ENCODE measurements around the genes DEFB127, SLC52A3 and RAD21L1.

DNA sequence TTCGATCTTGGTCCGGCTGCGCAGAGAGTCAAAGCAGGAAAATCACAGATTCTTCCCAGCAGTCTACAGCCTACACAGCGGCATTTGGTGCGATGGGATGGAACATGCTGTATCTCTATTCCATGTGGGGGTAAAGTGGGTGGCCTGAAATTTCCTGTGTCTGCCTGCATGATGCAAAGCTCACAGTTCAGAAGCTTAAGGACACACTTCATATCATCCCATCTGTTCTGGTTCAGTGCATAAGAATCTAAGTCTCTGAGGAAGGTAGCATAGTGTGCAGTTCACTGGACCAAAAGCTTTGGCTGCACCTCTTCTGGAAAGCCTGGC is at the start of gene DEFB127:
Gene DEFB127, plus strand, starts transcription at position 238 of the 327 bp plus-strand sequence.
- PRO-cap: no peak
- RRBS, 2 experiments: no CpG with 5 or more reads among the region's 5 CpGs

DNA sequence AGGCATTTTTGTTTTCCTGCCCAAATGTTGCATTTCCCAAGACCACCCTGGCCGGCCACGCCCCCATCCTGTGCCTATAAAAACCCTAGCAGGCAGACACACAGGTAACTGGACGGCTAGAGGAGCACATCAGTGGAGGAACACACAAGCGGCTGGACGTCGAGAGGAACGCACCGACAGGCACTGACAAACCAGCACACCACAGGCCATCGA is 7.8 kb downstream of the ZCCHC3 start:
- PRO-cap: no peak
- RRBS, 2 experiments: no CpG with 5 or more reads among the region's 9 CpGs

DNA sequence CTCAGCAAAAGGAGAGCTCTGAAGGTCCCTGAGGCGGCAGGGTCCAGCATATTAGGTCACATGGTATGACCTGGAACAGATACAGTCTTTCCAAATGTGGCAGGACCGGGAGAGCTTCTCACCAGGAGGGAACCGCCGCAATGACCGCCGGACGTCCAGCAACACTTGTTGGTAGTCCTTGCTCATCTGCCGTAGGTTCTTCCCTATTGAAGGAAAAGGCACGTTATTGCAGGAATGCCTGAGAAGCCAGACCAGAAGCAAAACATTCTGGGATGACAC is 17.5 kb downstream of the TBC1D20 start:
- PRO-cap: no peak
- RRBS, 2 experiments: 89% methylated on average over 3 of the region's 9 CpGs; no CpG with 5 or more reads in 1 of the 2 experiments

DNA sequence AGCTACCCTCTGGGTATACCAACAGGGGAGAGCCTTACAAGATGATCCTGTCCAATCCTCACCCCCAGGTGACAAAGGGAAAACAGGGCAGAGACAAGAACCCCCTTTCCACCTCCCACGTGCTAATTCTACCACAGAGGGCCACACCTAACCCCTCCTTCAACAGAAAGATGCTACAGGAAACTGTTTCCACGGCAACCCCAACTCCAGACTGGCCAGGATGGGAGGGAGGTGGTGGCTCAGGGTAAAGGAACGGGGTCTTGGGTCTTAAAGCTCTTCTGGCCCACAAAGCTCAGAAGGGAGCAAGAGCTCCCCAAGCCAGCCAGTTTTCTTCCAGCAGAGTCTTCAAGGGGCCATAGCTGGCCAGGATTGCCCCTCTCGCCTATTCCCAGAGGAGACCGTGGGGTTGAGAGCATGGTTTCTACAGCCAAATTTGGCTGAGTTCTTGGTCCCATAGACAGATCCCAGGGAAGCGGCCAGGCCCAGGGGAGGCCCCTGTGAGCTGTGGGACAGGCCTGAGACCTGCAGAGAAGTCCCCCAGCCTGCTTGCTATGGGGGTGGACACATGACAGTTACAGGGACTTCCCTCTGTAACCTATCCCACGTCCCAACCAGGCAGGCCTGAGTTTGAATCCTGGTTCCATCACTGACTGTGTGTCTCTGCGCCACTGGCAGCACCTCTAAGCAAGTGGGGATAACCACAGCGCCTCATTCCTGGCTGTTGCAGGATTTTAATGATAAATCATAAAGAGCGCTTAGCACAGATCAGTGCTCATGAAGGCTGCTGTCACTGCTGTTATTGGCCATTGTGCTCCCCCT is 2.7 kb downstream of the TCF15 start:
- PRO-cap: no peak
- RRBS, 2 experiments: no CpG with 5 or more reads among the region's 10 CpGs

DNA sequence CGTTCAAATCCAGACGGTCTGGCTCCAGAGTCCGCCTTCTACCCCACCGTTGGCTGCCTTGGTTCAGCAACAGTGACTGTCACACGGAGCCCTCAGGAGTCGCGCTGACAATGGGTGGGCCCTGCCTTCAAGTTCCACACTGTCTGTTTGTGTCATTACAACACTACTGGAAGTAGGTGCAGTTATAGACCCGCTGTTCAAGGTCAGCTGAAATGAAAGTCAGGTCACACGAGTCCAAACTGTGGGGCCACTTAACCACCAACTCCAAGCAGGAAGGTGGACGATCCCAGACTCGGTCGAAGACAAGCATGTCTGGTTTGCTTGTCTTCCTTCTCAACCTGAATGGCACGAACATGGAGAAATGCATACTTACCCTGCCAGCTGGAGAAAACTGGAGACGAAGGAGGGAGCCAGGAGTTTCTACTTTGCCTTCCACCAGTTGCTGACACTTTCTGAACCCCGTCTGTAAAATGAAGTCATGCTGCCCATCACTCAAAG is 907 bp upstream of the SRXN1 start:
- PRO-cap: no peak
- RRBS, 2 experiments: no CpG with 5 or more reads among the region's 15 CpGs

GRCh38 chr20:672823-673110 is 2.8 kb downstream of the SCRT2 start:
- PRO-cap: no peak
- RRBS, 2 experiments: no CpG with 5 or more reads among the region's 11 CpGs

GRCh38 chr20:768196-769097 is at the start of gene SLC52A3:
Gene SLC52A3 (minus strand): TSS chr20:768500.
- PRO-cap: no peak
- RRBS, 2 experiments: no CpG with 5 or more reads among the region's 18 CpGs

DNA sequence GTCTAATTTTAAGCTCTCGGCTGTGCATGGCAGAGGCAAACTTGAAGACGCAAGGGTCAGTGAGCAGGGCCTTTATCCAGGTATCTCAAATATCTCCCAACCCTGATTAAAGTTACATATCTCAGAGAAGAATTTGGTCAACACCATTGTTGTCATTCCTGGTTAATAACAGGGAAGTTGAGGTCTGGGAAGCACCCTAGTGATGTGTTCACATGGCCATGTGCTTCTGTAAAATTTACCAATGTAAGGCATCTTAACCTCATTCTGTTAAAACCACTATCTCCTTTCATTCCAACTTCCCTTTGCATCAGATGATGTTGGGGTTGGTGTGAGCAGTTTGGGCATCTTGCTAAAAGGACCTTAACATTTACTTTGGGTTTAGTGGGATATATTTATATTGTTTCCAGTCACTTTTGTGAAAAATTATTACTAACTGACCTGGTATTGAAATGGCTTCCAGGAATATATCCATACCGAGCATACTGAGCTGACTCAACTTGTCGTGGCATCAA is 3.9 kb upstream of the FAM110A start:
- PRO-cap: no peak
- RRBS, 2 experiments: no CpG with 5 or more reads among the region's 4 CpGs

DNA sequence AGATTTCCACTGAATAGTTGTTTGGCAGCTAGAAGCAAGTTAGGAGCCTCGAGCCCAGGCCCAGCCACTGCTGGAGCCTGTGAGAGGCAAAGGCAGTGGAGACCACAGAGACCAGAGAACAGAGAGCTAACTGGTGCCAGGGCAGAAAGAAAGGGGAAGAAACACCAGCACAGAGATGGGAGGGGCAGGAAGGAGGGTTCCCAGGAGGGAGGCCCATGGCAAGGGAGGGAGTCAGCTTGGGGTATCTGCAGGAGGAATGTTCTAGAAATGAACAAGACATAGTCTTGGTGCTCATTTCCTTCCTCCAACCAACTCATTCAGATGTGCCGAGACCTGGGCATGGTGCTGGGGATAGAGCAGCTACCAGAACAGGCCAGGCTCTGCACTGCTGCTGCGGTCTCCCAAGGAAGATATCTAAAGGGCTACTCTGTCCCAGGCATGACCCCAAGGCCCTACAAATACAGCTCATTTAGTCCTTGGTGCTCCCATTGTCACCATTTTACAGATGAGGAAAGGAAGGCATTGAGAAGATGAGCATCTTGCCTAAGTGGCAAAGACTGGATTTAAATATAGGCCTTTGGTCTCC is 10.6 kb downstream of the ANGPT4 start:
- PRO-cap: no peak
- RRBS, 2 experiments: no CpG with 5 or more reads among the region's 3 CpGs

- PRO-cap: no peak
- RRBS, 2 experiments: no CpG with 5 or more reads among the region's 5 CpGs
Observed at GRCh38 chr20:1165891-1166261, 18.9 kb downstream of the TMEM74B start.

DNA sequence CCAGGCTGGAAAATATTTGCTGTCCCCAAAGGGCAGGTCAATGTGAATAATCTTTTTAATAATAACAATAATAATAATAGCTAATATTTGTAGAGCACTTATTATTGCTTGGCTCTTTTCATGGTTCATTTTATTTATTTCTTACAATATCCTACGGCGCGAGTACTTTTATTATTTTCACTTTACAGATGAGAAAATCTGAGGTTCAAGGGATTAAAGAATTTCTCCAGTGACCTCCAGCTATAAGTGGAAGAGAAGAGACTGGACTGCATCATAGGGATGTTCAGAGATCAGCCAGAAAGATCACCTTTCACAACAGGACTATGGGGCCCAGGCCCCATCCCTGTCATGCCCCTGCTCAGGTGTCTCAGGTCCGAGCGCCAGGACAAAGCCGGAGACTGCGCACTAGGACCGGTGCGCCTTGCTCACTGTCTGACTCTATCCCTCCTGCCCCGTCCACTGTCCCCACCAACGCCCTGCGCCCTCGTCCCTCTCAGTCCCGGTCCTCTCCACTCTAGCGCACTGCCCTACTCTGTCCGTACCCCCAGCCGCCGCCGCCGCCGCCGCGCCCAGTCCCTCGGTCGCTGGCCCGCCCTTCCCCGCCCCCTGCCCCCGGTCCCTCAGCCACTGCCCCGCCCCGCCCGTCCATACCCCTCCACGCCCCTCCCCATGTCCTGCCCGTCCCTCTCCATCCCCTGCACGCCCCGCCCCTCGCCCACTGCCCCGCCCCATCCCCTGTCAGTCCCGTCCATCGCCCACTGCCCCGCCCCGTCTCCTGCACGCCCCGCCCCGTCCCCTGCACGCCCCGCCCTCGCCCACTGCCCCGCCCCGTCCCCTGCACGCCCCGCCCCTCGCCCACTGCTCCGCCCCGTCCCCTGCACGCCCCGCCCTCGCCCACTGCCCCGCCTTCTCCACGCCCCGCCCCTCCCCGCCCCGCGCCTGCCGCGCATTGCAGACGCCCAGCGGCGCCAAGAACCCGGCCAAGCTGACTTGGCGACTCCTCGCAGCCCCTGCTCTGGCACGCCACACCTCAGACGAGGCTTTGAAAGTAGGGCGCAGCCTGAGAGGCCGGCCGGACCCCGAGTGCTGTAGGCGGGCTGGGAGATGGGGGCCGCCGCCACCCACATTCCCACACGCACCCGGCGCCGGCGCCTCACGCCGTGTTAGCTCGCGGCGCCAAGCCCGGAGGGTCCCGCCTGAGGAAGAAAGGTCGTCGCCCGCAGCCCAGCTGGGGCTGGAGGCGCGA is at the start of gene RAD21L1:
Gene RAD21L1, plus strand, starts transcription at position 952 of the 1,246 bp plus-strand sequence.
- PRO-cap: unidirectional peak, plus-strand start at position 952 of the sequence
- RRBS, 2 experiments: 1 to 3% methylated on average over 27 to 37 of the region's 97 CpGs

DNA sequence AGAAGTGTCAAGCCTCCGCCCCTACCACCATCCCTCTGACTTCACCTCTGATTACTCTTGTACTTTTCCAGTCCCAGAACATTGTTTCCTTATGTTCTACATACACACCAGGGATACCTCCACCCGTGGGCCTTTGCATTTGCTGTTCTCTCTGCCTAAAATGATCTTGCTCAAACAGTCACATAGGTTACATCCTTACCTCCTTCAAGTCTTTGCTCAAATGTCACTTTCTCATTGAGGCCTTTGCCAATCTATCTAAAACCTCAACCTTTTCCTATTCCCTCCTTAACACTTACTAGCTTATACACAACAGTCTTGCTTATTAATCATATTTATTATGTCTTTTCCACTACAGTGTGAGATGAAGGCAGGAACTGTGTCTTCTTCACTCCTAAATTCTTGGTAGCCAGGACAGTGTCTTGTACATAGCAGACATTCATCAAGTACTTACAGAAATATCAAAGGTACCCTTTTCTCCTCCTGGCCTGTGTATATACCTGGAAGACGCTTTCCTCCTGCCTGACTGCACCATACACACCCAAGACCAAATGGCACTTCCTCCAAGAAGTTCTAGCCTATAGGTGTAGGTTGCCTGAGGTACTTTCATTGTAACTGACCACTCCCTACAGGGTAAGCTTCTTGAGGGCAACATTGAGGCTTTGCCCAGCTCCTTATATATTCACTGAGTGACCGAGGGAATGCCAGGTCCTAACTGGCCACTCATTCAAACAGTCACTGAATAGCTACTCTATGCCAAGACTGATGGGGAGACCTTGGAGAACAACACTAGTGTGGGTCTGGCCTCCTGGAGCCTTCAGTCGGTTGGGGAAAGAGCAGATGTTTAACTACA is 7.0 kb downstream of the FKBP1A start:
- PRO-cap: no peak
- RRBS, 2 experiments: no CpG with 5 or more reads among the region's 5 CpGs

DNA sequence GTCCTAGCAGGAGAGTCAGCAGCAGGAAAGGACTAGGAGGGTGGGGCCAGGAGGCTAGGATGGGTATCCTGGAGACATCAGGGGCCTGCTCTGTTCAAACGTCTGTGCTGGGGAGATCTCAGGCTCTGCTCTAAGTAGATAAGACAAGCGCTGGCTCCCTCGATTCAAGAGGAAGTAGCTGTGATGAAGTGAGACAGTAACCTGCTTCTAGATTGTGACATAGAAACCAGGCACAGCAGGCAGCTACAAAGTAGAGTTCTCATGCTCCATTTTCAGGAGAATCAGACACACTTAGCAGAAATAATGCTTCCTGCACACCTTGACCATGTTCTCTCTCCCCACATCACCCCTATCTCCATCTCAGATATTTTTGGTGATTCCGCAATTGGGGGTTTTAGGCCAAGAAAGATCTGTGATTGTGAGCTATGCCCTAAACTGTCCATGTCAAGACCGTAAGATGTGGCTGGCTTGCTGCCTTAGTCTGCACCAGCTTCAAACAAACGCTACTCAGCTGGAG is 50.6 kb upstream of the SIRPG start:
- PRO-cap: no peak
- RRBS, 2 experiments: no CpG with 5 or more reads among the region's 6 CpGs

DNA sequence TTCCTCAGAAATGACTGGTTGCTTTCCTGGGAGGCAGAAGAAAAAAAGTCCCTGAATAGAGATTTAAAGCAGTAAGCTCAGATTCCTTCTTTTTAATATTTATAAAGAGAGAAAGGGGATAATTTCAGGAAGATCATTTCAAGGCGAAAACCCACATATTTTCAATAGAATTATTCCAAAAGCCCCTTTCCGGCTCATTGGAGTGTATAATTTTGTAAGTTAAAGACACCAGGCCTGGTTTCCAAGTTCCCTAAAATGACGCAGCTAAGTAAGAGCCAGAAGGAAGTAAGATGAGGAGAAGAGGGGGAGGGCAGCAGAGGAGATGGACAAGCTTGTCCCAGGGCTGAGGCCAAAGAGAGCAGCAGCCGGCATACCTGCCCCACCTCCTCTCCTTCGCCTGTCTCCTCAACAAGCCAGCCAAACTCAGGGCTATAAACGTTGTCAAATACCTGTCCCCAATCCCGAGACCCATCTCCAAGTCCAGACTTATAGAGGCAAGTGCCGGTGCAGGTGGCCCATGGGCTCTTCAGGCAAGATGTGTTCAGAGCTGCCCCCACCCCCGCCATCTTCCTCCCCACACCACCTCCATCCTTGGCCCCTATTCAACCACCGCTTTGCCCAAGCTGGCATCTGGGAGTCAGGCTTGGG is 75.9 kb upstream of the SIRPA start:
- PRO-cap: no peak
- RRBS, 2 experiments: no CpG with 5 or more reads among the region's 10 CpGs

GRCh38 chr20:1844659-1845273 is 50.4 kb upstream of the SIRPA start:
- PRO-cap: no peak
- RRBS, 2 experiments: no CpG with 5 or more reads among the region's 10 CpGs

DNA sequence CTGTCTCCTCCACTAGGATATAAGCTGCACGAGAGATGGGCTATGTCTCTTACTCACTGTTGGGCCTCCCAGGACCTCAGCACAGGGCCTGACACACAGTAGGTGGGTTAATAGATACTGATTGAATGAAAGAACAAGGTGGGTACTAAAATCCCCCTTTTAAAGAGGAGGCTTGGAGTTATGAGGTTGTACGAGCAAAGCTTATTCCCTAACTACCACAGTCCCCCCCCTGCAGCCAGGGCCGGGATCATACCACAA is 8.6 kb downstream of the SIRPA start:
- PRO-cap: no peak
- RRBS, 2 experiments: 38% methylated on average over 1 of the region's 3 CpGs; no CpG with 5 or more reads in 1 of the 2 experiments

DNA sequence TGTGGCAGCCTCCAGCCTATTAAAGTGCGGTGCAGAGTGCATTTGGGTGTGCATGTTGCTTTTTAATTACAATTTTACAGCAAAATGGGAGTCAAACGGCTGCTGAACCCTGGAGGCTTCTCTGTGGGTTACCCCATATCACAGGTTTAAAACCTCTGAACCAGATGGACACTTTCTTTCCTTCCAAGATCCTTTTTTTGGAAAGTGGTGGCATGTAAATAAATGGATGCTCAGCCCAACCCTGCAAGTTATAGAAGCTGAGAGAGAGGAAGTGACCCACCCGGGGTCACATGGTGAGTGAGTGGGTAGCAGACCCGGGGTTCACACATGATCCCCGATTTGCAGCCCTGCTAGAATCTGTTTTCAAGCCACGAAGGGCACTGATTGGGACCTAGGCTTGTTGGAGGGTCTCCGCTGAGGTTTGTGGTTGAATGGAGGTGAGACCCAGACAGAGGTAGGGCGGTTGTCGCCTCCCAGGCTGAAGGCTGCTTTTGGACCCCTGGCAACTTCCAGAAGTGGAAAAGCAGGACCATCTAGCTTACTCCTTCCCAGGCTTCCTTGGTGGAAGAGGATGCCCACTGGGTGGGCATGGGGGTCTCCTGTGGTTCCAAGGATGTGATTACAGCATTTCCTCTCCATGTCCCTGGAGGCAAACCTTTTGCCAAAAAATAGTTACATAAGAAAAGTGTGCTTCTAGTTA is 32.1 kb downstream of the SIRPA start:
- PRO-cap: no peak
- RRBS, 2 experiments: no CpG with 5 or more reads among the region's 9 CpGs

DNA sequence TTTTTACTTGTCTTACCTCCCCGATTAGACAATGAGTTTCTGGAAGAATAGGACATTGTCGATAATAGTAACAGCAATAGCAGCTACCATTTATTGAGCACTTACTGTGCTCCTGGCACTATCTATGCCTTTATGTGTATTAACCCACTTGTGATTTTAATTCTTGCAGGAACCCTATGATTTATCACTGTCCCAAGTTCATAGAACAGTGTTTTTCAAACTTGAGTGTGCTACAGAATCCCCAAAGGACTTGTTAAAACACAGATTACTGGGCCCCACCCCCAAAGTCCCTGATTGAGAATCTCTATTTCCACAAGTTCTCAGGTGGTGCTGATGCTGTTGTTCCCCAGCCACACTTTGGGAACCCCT is 35.7 kb downstream of the SIRPA start:
- PRO-cap: no peak
- RRBS, 2 experiments: no CpG with 5 or more reads among the region's 2 CpGs

DNA sequence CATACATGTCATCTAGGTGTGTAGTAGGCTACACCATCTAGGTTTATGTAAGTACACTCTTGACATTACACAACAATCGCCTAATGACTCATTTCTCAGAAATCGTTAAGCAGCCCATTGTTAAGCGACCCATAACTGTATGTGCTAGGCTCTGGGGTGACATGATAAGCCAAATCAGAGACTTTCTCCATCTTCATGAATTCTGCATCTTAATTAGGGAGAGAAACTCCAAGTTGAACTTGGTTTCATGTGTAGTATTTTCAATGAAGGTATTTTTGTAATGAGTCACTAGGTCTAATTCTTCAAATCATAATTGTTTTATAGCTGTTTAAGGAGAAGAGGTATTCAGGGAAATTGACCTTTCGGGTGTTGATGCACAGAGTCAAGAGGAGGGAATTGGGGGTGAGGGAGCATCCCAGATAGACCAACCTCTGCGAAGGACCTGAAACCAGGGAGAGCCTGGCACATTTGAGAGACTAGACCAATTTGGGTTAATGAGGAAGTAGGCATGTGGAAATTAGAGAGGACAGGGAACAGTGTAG is 17.3 kb downstream of the STK35 start:
- PRO-cap: no peak
- RRBS, 2 experiments: no CpG with 5 or more reads among the region's 5 CpGs

DNA sequence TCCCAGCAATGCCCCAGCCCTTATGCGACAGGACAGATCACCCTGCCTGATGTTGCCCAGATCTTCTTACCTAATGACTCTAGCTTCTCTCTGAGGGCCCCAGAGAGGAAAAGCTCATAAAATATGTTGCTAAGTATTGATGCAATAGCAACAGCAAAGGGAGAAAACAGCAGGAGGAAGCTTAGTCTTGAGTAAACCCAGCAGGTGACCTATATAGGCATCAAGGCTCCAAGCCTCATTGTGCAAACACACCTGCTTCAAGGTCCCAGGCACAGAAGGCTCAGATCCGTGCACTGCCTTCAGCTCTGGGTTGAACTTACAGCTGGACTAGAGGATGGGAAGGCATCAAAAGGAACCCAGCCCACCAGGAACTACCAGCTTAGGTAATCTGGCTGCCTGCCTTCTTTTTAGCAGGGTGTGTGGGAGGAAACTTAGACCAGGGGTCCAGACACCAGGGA is 34.3 kb downstream of the TGM3 start:
- PRO-cap: no peak
- RRBS, 2 experiments: no CpG with 5 or more reads among the region's 2 CpGs